ENCODE measurements around the gene ZFAND3.

DNA sequence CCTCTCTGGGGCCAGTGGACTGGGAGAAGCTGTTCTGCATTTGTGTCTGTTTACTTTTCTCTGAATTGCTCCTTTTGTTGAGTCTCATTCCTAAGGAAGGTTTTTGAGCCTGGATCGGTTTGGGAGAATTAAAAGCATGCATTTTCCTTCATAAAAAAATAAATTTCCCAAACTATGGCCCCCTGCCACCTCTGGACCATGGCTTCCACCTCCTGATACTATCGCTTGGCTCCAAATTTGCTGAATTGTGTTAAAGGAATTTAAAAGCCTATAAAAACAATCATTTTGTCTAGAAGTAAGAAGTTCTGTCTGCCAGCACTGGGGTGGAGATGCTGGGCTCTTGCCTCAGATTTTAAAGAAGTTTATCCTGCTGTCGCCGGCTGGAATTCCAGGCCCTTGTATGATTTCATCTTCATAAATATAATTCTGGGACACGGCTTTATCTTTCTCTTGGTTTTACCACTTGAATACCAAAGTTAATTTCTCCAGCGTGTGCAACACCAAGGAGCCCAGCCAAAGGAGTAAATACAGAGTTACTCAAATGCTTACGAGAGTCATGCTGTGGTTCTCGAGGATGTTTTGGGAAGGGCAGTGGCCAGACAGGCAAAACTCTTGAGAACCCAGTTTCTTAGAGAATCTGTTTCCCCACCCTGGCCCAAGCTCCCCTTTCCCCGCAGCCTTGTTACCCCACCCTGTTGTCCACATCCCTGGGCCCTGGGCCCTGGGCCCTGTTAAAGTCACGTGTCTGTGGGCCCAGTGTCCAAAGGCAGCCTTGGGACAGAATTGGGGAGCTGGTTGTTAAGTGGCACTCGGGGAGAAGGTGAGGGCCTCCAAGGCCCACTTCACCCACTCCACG is 31.8 kb downstream of the C6orf89 start:
- PRO-cap, 4 experiments = no peak in any of the 4 experiments
- RAMPAGE, long total RNA, 4 experiments = no peak in any of the 4 experiments

DNA sequence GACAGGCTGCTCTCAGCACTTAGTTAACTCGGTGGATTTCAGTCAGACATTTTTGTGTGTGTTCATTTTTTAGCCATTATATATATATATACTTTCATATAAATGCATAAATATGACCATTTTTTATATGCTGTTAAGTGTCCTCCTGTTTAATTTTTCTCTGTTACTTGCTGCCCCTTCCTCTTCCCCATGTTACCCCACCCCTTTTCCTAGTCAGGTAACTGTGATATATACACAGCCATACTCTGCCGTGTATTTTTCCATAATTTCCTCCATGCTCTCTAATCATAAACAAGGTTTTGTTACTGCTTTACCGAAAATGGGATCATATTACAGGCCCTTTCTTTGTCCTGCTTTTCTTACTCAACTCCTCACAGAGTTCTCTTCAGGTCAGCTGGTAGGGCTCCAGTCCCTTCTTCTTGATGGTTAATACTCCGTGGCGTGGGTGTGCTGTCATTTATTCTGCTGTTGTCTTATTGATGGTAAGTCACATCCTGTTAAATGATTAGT is 25.1 kb upstream of the PI16 start:
- PRO-cap, 4 experiments = no peak in any of the 4 experiments
- RAMPAGE, long total RNA, 4 experiments = no peak in any of the 4 experiments

GRCh38 chr6:37170663-37171093 is 726 bp downstream of the PIM1 start:
- PRO-cap, 4 experiments = no peak in any of the 4 experiments
- RAMPAGE, long total RNA, 4 experiments = no peak in any of the 4 experiments

GRCh38 chr6:37173685-37174287 is 3.8 kb downstream of the PIM1 start:
- PRO-cap, 4 experiments = no peak in any of the 4 experiments
- RAMPAGE, long total RNA, 4 experiments = no peak in any of the 4 experiments

GRCh38 chr6:37177129-37178119 is 7.5 kb downstream of the PIM1 start:
- PRO-cap, 4 experiments = peak in 1 of 4 experiments; most common plus-strand start chr6:37177611 (in 1)
- RAMPAGE, long total RNA, 4 experiments = no peak in any of the 4 experiments

DNA sequence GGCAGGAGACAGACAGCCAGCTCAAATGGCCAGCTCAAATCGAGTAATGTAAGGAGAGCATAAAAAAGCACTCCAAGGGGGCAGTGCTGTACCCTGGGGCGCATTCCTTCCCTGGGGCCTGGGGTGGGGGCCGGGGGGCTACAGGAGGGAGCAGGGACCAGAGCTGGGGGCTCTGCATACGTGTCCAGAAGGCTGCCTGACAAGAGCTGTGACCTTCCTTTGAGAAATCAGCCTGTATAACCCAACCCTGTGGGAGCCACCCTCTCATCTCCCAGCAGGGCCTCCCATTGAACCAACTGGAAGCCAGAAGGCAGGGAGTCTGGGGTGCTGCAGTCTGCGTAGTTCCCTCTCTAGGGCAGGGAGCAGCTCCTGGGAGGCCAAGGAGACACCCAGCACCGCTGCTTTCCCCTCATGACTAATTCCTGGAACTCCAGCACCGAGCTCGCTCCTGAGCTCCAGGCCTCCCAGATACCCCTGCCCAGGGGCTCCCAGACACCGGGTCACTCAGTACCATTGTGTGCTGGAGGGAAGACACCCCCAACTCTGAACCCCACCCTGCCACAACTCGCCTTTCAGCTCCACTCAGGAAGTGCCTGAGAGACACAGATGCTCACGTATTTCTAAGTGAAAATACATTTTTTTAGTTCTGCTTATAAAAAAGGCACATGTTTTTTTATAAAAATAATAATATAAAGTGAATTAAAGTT is 17.3 kb downstream of the PIM1 start:
- PRO-cap, 4 experiments = no peak in any of the 4 experiments
- RAMPAGE, long total RNA, 4 experiments = no peak in any of the 4 experiments

GRCh38 chr6:37210819-37211287 is 40.9 kb downstream of the PIM1 start:
- PRO-cap, 4 experiments = no peak in any of the 4 experiments
- RAMPAGE, long total RNA, 4 experiments = no peak in any of the 4 experiments

DNA sequence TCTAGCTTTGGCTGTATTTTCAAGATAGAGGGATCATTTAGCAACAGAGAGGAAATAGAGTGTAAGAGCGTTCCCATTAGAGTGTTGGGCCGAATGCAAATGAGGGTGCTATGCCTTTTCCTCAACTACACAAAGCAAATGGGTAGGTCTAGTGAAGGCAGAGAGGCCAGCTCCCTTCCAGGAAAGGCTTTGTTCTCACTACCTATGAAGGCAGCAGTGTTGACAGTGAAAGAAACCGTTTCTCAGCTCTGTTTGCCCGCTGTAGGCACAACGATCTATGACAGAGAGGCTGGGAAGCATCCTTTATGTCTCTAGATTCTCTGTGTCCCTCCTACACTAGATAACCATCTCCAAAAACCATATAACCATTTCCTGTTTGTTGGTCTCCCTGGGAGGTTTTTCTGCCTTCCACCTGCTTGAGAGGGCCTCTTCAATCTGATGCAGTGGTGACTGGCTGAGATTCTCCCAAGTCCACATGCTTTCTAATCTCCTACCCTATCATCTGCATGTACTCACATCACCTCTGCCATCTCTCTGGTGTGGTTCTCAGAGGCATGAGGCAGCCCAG is 31.9 kb upstream of the TMEM217 start:
- PRO-cap, 4 experiments = no peak in any of the 4 experiments
- RAMPAGE, long total RNA, 4 experiments = no peak in any of the 4 experiments

DNA sequence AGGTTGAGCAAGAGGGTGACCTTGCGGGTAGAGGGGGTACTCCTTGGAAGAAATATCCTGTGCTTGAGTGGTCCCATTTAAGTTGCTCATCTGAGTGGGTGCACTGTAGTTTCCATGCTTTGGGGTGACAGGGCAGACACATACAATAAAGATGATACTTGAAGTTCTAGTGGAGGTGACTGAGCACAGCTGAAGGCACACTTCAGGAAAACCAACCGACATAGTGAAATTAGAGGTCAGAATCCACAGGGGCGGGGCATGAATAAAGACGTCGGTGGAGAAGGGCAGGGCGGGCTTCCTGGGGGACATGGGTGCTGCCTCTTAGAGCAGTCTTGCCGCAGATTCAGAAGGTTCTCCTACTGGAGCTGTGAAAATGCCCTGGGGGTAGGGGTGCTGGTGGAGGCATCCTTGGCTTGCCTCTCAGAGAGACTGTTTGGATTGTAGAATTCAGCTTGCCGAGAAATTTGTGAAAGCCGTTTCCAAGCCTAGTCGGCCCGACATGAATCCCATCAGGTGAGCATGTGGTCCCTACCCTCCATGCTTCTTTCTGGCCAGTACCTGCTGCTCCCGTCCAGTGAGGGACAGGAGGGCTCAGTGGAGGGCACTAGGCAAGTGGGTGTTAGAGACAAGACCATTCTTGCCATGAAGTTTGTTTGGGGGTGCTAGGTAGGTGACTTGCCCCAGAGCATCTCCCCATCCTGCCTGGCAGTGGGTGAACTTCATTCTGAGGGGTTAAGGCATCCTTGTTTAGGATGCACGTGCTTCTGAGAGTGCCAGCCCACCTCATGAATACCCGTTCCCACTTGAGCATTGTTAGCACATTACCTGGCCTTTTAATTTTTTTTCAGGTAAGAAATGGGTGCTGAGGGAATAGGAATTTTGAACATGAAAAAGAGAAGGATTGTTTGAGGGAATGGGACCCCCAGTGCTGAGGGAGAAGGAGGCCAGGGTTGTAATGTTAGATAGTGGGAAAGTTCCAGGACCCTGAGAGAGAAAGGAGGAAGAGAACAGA is 23.7 kb downstream of the CCDC167 start:
- PRO-cap, 4 experiments = no peak in any of the 4 experiments
- RAMPAGE, long total RNA, 4 experiments = no peak in any of the 4 experiments

- PRO-cap, 4 experiments = peak in 4 of 4 experiments; most common plus-strand start chr6:37503139 (in 2); most common minus-strand start chr6:37502830 (in 4)
- RAMPAGE, long total RNA, 4 experiments = no peak in any of the 4 experiments
Measured at GRCh38 chr6:37502570-37503444, 3.1 kb upstream of the CCDC167 start.

DNA sequence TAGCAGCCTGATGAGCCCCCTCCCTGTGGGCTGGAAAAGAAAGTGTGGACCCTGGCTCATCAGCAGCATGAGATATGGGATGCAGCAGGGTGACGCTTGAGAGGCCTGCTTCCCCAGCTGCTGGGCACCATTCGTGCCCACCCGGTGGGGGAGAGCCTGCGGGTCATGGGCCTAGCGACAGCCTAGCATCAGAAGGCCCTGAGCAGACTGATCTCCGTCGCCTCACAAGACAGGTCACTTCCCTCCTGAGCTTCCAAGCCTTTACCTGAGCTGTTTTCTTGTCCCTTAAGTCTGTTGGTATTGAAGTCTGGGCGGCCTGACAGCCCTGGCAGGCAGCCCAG is 16.1 kb upstream of the CCDC167 start:
- PRO-cap, 4 experiments = no peak in any of the 4 experiments
- RAMPAGE, long total RNA, 4 experiments = no peak in any of the 4 experiments

GRCh38 chr6:37547398-37548333 is 48.0 kb upstream of the CCDC167 start:
- PRO-cap, 4 experiments = peak in 1 of 4 experiments; most common plus-strand start chr6:37547627 (in 1)
- RAMPAGE, long total RNA, 4 experiments = start-site peak on the plus strand in 1 of 4 experiments, at chr6:37548068-37548108 at its widest, 6 reads per replicate

DNA sequence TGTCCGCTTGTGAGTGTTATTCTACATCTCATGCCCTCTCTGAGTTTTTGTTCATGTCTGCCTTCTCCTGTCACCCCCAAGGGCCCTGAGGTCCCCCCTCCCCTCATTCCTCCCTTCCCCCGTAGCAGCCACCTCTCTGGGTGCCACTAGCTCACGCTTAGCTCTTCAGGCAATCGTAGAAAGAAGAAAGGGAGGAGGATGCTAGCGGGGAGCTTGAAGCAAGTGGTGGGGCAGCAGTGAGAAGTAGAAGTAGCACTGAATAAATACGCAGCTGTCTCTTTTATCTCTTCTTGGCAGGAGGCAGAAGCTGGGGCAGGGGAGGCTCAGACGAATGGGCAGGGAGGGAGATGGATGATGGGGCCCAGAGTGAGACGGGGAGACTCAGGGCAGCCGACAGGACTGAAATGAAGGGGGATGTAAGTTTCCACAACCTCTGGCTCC is 60.3 kb upstream of the CCDC167 start:
- PRO-cap, 4 experiments = no peak in any of the 4 experiments
- RAMPAGE, long total RNA, 4 experiments = no peak in any of the 4 experiments

DNA sequence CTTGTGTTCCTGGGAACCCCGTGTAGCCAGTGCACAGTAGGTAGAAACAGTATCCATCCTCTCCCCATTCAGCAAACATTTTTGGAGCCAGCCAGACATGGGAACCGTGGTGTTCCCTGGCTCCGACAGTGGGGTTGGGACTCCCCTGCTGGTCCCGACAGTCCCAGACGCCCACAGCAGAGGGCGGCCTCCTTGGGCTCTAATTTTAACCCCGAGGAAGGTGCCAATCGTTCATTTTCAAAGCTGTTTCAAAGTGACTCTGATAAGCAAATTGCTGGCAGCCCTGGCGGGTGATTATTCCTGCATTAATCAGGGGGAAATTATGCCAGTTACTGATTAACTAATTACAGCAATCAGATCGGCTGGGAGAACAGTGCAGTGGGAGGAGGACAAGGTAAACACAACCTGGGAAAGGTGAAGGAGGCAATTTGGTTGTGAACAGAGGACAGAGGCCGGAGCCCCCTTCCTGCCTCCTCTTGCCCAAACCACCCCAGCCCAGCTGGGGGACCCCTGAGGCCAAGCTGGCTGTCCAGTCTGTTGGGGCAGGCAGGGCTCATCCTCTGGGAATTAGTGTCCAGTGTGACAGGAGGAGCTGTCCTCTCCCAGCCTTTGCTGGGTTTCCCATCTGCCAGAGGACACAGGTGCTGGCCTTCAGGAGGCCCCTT is 44.4 kb upstream of the MDGA1 start:
- PRO-cap, 4 experiments = no peak in any of the 4 experiments
- RAMPAGE, long total RNA, 4 experiments = no peak in any of the 4 experiments

- PRO-cap, 4 experiments = peak in 4 of 4 experiments; most common plus-strand start chr6:37819733 (in 4); most common minus-strand start chr6:37819331 (in 3)
- RAMPAGE, long total RNA, 4 experiments = no peak in any of the 4 experiments
Measured at GRCh38 chr6:37819277-37820148, at the start of gene ZFAND3. ZFAND3 (plus strand) TSS chr6:37819727.

GRCh38 chr6:37955944-37956710 is 136.6 kb downstream of the ZFAND3 start:
- PRO-cap, 4 experiments = no peak in any of the 4 experiments
- RAMPAGE, long total RNA, 4 experiments = no peak in any of the 4 experiments

- PRO-cap, 4 experiments = no peak in any of the 4 experiments
- RAMPAGE, long total RNA, 4 experiments = no peak in any of the 4 experiments
Measured at GRCh38 chr6:38063185-38063970, 243.9 kb downstream of the ZFAND3 start.

DNA sequence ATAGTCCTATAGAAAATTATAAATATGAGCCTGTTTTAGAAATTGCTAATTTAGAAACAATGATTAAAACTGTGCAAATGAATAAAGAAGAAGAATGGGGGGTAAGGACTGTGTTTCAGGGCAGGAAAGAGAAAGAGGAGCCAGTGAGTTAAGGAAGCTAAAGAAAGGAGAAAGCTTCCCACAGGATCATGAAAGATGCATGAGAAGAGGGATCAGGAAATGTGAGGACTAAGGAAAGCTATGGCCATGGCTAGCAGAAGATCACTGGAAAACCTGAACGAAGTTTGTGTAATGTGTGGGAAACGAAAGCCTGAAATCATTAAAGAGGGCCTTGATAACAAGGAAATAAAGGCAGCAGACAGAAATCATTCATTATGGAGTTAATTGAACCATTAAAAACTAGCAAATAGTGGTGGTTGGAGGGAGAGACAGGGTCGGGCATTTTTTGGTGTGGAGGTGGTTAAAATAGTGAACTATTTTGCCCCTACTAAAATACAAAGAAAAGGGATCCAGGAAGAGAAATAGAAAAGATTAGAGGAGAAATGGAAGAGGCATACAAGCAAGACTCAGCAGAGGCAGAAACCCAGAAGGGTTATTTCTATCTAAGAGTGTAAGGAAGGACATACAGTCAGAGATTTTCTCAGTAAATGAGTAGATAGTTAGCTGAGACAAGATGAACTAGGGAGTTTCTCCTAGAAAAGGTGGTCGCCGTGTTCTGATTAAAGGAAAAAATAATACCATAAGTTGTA is 274.1 kb downstream of the ZFAND3 start:
- PRO-cap, 4 experiments = no peak in any of the 4 experiments
- RAMPAGE, long total RNA, 4 experiments = start-site peak on the plus strand in 1 of 4 experiments, centred at position 339 of the sequence, 6 reads per replicate

DNA sequence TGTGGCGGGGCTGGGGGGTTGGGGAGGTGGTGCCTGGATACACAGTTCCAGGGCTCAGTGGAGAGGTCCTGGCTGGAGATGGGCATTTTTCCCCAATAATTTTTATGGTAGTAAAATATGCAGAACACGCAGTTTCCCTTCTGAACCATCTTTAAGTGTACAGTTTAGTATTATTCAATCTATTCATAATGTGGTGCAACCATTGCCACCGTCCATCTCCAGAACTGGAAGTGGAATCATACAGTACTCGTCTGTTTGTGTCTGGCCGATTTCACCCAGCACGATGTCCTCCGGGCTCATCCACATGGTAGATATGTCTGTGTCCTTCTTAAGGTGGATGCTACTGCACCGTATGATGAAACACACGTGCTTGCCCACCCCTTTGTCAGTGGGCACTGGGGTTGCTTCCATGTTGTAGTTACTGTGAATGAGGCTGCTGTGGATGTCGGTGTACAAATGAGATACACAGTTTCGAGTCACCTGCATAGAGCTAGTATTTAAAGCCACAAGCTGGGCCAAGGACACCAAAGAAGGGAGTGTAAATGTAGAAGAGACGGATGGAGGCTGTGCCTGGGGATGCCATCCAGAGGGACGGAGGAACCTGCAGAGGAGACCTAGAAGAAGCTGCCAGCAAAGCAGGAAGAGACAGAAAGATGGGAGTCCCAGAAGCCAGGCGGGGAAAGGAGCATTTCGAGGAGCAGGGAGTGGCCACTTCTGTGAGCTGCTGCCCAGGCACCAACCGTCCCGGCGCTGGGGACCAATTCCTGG is 339.1 kb downstream of the ZFAND3 start:
- PRO-cap, 4 experiments = no peak in any of the 4 experiments
- RAMPAGE, long total RNA, 4 experiments = no peak in any of the 4 experiments

DNA sequence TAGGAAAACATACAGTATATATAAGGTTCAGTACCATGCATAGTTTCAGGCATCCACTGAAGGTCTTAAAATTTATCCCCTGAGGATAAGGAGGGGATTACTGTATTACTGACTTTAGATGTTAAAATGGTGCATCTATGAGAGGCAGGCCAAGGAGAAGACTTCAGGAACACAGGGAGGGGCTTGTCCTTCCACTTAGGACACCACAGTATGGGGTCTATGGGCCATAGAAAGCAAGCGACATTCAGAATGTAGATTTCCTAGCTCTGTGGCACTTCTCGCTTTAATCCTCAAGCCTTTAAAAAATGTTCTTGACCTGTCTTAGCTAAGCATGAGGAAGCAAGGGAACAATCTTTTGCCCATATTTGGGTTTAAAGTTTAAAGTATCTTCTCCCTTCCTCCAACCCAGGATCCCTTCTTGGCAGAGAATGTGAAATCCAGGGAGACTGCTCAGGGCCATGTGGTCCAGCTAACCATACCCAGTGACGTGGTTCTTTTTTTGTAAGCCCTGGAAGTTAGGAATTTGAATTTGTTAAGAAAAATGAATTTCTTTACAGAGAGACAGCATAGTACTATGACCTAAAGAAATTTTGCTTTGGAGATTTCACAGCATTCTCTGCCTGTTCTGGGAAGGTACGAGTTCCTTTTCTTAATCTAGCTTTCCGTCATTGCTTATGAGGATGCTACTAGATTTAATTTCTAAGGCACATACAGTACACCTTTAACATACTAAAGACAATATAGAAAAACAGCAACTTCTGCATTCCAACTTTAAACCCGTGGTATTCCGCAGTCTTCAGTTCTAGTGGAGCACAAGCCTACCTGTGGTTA is 289.9 kb downstream of the BTBD9 start:
- PRO-cap, 4 experiments = no peak in any of the 4 experiments
- RAMPAGE, long total RNA, 4 experiments = no peak in any of the 4 experiments